PC-3 (cell line): ENCODE data around the gene ALLC.

- RAMPAGE, long total RNA, result no peak
Measured at GRCh38 chr2:1704971-1705554, 39.3 kb downstream of the PXDN start.

DNA sequence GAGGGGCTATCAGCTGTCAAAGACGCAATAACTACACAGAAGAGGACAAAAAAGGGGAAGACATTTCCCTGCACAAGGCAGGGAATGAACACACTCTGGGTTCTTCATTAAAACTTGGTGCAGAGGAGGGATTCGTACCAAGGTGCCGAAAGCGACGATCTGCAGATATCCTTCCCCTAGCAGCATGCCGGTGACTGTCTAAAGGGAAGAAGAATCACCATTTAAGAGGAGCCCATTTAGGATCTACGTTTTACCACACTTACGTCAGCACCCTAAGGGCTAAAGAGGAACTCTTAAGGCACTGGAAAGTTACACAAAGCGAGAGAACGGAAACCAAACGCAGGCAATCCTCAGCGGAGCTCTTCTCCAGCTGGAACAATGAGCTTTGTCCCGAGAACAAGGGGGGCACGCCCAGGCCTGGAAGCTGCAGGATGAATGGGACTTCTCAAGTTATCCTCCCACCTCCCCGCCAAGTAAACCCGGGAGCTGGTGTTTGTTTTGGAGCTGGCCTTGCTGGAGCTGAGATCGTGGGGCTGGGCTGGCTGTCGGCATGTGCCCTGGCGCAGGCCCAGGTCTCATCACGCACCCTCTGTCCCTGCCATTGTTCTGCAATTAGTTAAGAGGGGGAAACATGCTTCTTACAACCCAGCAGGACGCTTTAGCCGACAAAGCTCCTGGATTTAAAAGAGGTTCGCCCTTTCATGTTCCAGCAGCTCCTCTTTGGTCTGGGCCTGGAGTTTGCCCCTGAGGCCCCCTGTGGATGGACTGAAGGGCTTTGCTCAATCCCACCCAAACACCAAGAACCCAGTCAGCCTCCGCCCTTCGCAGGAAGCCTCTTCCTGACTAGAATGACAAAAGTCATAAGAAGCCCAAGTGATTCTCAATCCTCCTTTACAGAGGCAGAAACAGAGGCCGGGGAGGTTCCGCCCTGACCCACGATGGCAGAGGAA lies 36.4 kb downstream of the PXDN start:
- RAMPAGE, long total RNA, result no peak

GRCh38 chr2:1715248-1715917 lies 28.9 kb downstream of the PXDN start:
- RAMPAGE, long total RNA, result no peak

GRCh38 chr2:1742568-1743498 lies 1.5 kb downstream of the PXDN start:
- RAMPAGE, long total RNA, result no peak

DNA sequence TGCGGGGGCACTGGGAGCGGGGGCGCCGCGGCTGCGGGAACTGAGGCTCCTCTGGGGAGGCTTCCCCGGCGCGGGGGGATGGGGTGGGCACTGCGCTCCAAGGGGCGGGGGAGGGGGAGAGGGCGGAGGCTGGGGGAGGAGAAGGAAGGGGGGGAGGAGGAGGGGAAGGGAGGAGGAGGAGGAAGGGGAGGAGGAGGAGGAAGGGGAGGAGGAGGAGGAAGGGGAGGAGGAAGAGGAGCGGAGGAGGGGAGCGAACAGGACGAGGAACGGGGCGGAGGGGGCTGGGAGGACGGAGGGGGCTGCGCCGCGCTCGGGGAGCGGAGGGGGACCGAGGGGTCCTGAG lies 845 bp downstream of the PXDN start:
- RAMPAGE, long total RNA, result no peak

DNA sequence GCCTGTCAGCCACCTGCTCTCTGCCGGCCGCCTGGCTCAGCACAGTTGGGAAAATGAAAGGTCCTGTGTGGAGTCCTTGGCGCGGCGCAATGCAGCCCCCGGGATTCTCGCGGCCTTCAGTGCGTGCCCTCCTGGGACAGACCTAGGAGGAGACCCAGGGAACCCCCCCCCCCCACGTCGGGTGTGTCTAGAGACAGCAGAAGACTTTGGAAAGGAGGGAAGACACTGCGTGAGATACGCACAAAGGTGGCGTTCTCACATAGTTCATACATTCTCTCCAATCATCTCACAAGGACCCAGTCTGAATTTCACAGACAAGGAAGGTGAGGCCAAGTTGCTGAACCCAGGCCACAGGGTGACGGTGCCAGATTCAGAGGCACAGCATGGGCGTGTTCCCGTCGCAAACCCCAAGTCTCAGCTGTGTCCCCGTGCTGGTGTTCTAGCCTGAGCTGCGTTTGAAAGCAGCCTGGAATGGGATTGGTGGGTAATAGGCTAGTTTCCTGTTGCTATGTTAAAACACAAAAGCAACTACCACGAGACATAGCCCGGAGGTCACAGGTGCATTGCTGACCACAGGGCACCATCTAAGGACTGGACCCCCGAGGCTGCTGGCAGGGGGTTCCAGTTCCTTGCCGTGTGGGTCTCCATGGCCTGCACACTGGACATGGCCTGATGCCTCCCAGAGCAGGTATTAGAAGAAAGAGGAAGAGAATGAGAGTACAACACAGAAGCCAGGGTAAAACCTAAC lies 935 bp upstream of the PXDN start:
- RAMPAGE, long total RNA, result no peak

DNA sequence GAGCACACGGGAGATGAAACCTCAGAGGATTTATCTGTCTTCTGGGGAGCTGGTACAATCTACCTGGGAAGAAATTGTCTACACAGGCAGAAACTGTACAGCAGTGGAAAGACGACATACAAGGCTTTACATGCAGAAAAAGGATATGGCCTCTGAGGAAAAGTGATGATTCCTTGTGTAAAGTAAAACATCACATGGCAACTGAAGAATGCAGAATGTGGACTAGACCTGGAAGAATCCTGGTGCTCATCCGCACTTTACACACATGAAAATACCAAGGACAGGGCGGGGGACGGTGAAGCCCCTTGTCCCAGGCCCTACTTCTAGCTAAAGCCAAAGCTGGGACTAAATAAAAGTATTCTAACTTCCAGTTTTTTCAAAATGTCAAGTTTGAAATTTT lies 215.8 kb upstream of the PXDN start:
- RAMPAGE, long total RNA, result no peak

DNA sequence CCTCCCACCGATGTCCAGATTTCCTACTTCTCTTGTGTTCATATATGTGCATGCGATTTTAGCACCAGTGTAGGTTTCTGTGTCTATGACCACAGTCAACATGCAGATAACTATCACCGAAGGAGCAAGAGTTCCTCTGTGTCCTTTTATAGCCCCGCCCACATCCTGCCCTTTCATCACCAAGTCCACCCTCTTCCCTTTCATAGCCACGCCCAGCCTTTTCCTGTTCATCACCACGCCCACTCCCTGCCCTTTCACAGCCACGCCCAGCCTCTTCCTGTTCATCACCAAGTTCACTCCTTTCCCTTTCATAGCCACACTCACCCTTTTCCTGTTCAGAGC lies 274.0 kb downstream of the MYT1L start:
- RAMPAGE, long total RNA, result no peak

DNA sequence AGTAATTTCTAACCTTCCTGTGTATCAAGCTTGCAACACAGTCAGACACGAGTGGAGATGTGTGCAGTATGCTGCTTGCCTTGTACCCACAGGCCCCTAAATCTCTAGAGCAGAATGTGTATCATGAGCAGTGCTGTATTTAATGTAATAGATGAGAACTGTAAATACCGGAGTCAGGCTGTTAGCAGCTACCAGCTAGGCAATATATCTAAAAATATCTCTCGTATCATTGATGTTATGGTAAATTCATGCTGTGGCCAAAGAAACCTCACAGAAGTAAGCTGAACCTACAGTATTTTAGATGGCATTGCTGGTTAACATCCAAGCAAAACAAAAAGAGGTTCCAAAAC lies 6.2 kb downstream of the MYT1L start:
- RAMPAGE, long total RNA, result no peak

DNA sequence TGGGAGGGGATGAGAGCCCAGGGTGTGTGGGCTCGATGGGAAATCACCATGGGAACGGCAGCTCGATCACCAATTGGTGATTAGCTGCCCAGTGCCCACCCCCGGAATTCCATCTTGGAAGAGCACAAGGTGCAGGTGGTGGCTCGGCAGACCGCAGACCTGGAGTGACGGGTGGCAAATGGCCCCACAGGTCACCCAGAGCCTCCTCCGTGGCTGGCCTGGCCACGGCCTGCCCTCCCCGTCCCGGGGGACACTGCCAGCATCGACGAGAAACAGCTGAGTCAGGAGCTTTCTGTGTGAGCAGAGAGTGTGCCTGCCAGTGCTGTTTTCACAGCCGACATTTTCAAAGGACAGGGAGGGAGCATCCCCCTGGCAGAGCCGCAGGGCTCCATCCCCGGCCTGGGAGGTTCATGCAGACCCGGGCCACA lies 176.4 kb upstream of the MYT1L start:
- RAMPAGE, long total RNA, result no peak

DNA sequence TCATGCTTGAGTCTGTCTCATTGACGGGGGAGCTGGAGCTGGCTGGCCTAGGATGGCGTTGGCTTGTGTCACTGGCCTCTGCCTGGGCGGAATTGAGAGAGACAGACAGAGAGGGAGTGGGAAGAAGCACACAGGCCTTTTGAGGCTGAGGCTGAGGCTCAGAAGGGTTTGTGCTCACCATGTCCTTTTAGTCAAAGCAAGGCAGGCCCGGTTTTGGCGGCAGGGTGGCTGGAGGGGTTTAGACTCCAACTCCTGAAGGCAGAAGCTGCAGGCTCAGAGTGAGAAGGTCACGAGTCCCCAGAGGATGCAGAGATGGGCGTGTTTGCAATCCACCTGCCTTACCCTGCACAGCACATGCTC lies 412.2 kb upstream of the MYT1L start:
- RAMPAGE, long total RNA, result no peak

DNA sequence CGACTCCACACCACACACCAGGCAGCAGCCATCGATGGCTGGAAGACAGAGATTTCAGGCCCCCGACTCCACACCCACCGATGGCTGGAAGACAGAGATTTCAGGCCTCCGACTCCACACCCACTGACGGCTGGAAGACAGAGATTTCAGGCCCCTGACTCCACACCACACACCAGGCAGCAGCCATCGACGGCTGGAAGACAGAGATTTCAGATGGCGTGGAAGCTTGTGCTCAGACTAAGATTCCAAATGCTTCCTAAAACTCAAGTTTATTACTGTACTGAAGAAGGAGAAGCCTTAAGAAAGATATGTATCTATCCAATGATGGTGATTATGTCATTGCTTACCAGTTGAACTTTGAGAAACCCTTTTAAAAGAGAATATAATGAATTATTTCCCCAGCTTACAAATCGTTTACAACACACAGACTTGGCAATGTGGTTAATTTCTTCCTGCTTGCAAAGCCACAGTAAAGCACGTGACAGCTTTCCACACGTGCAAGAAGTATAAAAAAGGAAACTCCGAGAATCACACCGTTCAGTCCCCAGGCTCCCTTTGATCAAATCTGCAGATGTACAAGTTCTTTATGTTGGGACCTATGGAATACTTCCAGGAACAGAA lies 135.1 kb downstream of the EIPR1 start:
- RAMPAGE, long total RNA, result no peak

DNA sequence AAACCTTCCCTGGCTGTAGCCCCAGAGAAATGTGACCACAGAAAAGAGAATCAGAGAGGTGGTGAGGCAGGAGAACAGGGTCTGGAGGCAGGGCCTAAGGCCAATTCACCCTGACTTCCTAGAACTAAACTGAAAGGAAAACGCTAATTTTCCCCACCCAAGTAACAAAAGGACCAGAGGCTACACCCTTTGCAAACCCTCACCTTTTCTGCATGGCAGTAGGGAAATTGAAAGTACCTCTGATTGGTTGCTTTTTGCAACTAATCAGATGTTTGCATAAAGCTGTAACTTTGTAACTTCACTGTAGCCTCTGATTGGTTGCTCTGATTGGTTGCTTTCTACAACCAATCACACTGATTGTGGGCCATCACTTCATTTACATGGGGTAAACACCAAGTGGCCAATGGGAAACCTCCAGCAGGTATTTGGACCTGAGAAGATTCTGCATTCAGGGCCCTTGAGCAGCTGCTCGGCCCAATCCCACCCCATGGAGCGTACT lies 20.8 kb downstream of the EIPR1 start:
- RAMPAGE, long total RNA, result no peak

DNA sequence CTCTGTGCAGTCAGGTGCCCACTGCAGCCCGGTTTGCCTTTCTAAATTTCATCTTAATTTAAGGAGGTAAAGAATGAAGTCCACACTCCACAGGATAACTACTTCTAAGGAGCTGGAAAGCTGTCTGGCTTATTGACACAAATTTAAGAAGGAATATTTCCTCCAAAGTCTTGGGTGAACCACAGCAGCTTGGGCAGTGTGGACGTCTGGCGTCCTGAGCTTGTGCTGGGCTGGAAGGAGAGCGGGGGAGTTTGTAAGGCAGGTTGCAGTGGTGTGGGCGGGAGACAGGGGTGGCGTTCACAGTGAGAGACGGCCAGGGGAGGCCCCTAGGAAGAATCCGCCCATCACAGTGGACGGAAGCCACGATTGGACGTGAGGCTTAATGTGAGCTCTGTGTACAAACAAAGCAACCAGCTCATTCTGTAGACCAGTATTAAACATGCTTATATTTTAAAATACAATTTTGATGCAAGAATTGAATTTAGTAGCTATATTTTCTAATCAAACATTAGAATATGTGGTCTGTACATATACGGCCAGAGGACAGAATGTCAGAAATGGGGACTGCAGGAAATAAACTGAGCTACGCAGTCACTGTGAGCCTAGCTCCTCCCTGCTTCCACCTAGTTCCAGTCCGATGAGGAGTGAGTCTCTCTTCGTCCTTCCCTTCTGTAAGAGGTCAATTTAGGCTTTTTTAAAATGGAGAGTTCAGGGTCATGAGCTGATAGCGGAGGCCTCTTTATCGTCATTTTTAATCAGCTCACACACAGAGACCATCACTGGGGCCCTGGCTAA lies 25.6 kb downstream of the ADI1 start:
- RAMPAGE, long total RNA, result no peak

DNA sequence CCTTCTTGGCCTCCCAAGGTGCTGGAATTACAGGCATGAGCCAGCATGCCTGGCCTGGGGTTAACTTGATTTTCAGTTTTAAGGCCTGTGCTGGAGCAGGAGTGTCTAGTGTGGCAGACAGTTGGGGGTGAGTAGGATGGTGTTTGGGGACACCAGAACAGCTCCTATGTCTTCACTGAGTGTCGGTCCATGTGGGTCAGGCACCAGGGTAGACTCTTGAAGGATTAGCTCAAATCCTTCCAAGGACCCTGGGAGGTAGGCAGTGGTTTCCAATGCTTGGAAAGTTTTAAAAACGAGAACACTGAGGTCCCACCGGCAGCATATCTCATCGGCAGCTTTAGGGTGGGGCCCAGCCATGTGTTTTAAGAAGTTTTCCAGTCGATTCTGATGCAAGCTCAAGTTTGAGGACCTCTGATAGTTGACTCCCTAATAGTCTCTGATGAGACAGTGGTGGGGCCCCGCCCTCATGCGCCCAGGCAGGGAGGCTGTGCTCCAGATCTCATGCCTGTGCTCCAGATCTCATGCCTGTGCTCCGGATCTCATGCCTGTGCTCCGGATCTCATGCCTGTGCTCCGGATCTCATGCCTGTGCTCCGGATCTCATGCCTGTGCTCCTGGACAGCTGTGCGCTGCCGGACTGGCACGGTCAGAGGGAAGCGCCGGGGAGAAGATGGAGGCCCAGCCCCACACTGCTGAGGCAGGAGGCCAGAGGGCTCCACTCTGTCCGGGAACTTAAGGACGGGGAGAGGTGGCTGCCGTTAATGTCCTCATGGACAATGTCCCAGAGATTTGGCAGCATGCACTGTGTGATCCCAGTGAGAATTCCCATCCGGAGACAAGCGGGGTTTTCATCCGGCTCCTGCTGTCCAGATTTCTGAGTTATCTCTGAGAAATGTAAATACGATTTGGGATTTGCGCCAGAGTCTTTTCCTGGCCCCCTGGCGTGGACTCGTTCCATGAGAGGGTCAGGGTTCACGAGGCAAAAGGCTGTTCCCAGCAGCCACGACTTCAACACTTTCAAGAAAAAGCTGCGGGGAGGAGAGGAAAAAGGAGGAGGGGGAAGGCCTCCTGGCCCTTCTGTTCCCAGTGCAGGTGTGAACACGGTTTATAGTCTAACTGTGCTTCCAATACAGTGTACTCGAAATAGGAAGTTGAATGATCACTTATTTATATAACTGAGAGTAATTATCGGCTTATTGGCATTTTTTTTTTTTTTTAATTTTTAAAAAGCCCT lies 9.5 kb upstream of the COLEC11 start:
- RAMPAGE, long total RNA, result no peak

DNA sequence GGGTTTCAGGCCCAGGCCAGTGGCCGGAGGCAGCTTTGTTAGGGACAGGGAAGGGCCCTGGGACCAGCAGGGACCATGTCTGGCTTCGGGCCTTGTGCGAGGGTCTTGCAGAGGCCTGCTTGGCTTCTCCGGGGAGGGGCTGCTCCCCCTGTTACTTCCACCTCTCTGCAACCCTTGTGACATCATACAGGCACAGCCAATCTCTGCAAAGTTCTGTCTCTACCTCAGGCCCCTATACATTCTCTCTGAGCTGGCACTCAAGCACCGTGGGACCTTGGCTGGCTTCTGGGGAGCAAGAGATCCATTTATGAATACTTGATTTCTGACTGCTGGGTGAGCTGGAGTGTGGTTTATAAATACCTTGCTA lies at the start of gene ALLC:
Gene ALLC, plus strand, starts transcription at position 239 of the 367 bp plus-strand sequence.
- RAMPAGE, long total RNA, result no peak

DNA sequence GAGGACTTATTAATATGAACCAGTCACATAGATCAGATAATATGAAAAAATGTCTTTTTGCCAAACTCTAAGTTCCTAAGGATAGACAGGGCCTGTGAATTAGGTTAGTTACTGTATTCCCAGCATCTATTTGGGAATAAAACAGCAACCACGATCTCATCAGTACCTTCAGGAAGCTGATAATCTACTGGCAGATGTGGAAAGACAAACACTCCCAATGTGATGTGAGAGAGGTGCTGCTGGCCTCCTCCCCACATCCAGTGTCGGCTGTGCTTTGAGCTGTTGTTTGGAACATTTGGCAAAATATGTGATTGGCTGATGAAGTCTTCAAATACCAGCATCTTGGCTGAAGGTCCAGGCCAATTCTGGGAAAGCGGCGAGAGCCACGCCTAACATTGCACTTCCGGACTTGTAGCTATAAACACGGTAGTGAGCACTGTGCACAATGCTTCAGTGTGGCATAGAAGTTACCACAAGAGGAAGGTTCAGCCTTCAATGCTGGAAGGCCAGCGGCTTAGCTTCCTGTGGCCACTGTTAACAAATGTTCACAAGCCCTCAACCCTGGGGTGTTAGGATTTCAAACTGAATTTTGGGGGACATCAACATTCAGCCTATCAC lies 198.7 kb downstream of the DCDC2C start:
- RAMPAGE, long total RNA, result no peak

DNA sequence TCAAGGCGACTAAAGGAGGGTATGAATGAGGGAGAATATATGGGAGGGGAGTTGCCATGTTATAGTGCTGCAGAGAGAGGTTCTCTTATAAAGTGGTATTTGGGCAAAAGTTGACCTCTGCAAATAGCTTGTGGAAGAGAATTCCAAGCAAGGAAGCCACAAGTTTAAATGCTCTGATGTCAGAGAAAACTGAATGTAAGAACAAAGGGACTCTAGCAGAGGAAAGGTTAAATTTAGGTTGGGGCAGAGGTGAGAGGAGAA lies 575.7 kb upstream of the SOX11 start:
- RAMPAGE, long total RNA, result no peak

DNA sequence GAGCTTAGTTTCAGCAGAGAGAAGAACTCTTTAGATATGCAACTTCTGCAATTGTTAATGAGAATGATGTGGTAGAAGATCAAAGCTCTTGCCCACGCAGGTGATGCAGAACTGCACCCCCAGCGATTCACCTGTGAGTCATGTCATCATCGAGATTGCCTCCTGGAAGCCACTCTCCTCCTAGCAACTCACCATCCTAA lies 224.7 kb upstream of the SOX11 start:
- RAMPAGE, long total RNA, result no peak

GRCh38 chr2:5693217-5694425 lies 1.4 kb downstream of the SOX11 start:
- RAMPAGE, long total RNA, result no peak